ENCODE data around the genes FAM72A, IL19, IL24 and FCAMR.

- RRBS, result no CpG with 5 or more reads among the region's 11 CpGs
Measured at GRCh38 chr1:206034399-206035399, 11.0 kb upstream of the CTSE start.

DNA sequence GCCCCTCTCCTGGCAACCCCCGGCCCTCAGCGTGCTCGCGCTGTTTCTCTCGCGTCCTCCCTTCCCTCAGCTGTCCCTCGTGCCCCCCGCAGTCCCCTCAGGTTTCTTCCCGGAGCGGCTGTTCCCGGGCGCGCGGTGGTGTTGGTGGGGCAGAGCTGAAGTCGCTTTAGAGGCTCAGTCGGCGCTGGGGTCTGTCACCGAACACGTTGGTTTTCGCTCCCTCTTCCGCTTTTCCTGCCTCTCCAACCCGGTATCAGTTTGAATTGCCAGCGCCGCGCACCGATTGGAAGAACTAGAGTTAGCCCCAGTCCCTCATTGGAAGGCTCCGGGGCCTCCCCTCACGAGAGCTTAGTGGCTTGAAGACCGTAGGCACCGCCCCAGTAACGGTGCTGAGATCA is at the start of gene FAM72A:
Gene FAM72A, minus strand, starts transcription at position 205 of the 398 bp plus-strand sequence.
- RRBS, result no CpG with 5 or more reads among the region's 31 CpGs

- RRBS, result no CpG with 5 or more reads among the region's 66 CpGs
Measured at GRCh38 chr1:206203945-206204743, 803 bp downstream of the SRGAP2 start.

DNA sequence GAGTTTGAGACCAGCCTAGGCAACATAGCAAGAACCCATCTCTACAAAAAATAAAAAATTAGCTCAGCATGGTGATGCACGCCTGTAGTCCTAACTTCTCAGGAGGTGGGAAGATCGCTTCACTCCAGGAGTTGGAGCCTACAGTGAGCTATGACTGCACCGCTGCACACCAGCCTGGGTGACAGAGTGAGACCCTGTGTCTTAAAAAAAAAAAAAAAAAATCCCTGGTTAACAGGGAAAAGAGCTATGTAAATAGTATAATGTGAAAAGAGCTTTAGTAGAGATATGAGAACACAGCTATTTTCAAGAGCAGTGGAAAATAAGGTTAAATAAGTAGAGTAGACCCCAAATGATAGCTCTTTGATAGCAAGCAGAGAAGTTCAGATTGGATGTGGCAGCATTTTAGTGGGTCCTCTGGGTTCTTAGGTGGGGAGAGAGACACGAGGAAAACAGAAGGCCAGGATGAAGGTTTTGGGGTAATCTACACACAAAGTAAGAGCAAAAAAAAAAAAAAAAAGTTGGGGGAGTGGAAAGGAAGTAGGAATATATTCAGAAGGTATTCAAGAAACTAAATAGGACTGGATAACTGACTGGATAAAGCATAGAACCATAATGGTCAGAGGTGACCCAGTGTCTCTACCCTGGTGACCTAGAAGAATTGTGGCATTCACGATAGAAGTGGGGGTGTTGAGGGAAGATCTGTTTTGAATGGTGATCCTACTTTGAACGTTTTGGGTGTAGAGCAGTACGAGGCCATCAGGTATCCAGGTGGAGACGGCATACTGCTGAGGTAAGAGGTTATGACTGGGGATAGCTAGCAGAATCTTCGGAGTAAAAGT is 105.8 kb downstream of the SRGAP2 start:
- RRBS, result no CpG with 5 or more reads among the region's 9 CpGs

- RRBS, result no CpG with 5 or more reads among the region's 6 CpGs
Measured at GRCh38 chr1:206506127-206506388, 1.3 kb upstream of the RASSF5 start.

DNA sequence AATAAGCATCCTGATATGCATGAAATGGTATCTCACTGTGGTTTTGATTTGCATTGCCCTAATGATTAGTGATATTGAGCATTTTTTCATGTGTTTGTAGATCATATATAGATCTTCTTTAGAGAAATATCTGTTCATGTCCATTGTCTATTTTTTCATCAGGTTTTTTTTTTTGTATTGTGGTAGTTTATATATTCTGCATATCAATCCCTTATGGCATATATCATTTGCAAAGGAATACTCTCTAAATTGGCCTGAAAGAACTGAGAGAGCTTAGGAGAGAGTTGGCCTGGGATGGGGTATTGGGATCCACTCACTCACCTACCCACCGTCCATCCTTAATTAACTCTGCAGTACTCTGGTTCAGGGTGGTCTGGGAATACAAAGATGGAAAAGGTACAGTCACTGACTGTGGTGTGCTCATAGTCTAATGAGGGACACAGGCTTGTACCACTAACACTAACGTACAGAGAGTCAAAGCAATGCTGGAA is 41.1 kb downstream of the EIF2D start:
- RRBS, result no CpG with 5 or more reads among the region's 2 CpGs

- RRBS, result no CpG with 5 or more reads among the region's 15 CpGs
Measured at GRCh38 chr1:206579615-206580616, 32.3 kb downstream of the EIF2D start.

DNA sequence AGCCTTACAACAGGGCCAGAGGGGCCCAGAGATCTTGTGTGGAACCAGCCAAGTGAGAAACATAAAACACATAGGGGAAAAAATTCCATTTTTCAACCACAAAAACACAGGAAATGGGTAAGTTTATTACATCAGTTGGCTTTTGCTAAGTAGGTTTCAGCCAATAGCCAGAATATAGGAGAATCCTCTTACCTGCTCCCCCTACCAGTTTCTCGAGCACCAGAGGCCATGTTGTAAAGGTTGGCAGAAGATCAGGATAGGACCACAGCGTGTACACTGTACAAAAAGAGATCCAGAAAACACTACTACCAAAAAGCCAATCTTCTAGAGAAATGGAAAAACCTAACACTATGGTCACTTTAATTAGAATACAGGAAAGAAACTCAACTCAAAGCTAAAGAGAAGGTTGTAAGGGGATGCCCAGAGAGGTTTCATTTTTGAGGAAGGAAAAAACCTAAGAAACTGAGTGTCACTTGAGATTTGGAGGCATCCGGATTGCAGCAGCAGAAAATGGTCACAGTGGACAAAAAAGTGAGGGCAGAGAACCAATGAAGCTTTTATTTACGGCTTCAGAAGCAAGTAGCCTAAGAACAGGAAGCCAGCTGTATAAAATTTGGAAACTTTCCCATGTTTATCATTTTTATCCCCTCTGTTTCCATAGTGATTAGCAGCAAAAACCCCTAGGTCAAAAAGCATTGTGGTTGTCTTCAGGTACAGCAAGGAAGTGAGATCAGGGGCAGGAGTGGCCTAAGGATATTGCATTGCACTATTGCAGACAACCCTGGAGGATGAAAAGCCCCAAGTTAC is 2.9 kb downstream of the EIF2D start:
- RRBS, result no CpG with 5 or more reads among the region's 4 CpGs

DNA sequence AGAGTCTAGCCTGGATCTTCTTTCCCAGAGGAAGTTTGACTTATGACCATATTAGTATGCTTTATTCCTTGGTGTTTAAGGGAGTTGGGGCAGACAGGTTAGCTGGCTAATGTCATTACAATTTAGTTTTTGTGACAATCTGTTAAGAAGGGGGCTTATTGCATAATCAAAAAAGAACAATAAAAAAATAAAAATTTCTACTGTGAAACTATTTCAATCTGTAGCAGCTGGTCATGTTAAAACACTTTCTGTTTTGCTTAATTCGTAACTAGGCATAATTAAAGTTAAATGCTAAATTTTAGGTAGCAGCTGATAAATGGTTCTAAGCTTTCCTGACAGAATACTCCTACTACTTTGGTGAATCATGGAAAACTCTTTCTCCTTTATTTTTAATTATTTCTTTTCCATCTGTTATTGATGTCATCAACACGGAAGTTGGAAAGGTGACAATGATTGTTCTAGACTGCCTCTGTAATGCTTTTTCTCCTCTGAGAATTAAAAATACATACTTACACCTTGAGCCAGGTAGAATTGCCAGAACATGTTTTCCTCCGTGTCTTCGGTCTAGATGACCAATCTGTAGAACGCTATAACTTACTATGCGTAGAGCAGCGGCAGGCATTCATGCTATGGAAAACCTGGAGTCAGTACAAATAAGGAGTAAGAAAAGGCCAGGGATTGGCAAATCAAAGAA is 18.6 kb downstream of the DYRK3 start:
- RRBS, result no CpG with 5 or more reads among the region's 7 CpGs

- RRBS, result no CpG with 5 or more reads among the region's 8 CpGs
Measured at GRCh38 chr1:206672084-206672724, 12.5 kb upstream of the MAPKAPK2 start.

GRCh38 chr1:206692296-206692970 is 7.7 kb downstream of the MAPKAPK2 start:
- RRBS, result no CpG with 5 or more reads among the region's 5 CpGs

- RRBS, result no CpG with 5 or more reads among the region's 5 CpGs
Measured at GRCh38 chr1:206694431-206694916, 9.8 kb downstream of the MAPKAPK2 start.

GRCh38 chr1:206732098-206733152 is 38.1 kb upstream of the IL19 start:
- RRBS, result no CpG with 5 or more reads among the region's 23 CpGs

DNA sequence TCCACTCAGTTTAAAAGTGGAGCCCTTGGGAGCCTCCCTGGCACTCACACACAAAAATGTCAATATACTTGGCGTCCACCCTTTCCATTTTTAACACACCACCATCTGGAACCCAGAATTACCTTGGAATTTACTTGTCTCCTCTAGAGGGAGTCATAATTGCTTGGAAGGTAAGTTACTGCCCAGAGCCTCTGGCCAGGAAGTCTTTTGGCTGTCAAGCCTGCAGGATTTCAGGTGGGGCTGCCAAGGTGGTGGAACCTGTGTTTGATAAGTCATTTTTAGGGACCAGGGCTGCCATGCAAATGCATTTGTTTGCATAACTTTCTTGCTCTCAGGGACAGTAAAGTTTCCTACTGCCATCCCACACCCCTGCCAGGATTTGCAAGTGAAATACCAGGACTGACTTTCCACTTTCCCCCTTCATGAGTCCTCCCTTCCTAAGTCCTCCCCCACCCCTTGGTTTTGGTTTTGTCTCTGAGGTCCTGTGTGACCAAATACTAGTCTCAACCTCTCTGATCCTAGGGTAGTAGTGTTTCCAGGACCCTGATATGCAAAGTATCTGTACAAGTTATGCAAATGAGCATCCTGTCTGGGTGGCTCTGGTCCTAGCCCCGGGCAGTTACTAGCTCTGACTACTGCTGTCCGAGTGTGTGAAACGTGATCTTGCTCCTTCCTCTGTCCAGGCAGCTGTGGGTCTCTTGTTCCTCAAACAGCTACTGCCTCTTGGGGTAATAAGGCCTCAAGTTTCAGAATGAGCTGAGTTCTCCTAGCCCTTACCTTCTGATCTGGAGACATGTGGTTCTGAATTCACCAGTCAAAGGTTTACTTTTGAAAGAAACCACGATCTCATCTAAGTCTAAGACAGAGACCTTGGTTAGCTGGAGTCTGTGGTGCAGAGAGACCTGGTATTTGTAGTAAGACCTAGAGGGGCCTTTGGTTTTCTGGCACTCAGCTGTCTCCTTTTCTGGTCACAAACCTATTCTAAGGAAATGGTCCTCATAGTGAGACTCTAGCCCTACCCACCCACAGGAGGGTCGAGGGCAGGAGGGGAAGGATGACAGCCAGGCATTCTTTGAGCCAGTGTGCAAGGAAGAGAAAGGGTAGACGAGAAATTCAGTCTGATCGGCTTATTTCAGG is 31.2 kb upstream of the IL19 start:
- RRBS, result no CpG with 5 or more reads among the region's 8 CpGs

- RRBS, result no CpG with 5 or more reads among the region's 10 CpGs
Measured at GRCh38 chr1:206757648-206758274, 12.8 kb upstream of the IL19 start.

GRCh38 chr1:206770453-206770954 is at the start of gene IL19:
Gene IL19 (plus strand): TSS chr1:206770773.
- RRBS, result no CpG with 5 or more reads among the region's 4 CpGs

GRCh38 chr1:206897187-206897825 is at the start of gene IL24:
Gene IL24 (plus strand): TSS chr1:206897443.
- RRBS, result no CpG with 5 or more reads among the region's 6 CpGs

- RRBS, result no CpG with 5 or more reads among the region's 6 CpGs
Measured at GRCh38 chr1:206970127-206970791, at the start of gene FCAMR. Gene FCAMR (minus strand): TSS chr1:206970460.

- RRBS, result no CpG with 5 or more reads among the region's 1 CpG
Measured at GRCh38 chr1:206992707-206993265, 22.5 kb upstream of the FCAMR start.

- RRBS, result no CpG with 5 or more reads among the region's 3 CpGs
Measured at GRCh38 chr1:207034017-207034608, 1.6 kb upstream of the C1orf116 start.

Measured in GM06990 (cell line).